Frontal cortex (tissue), 2 donors: ENCODE measurements around the gene ZEB2.

DNA sequence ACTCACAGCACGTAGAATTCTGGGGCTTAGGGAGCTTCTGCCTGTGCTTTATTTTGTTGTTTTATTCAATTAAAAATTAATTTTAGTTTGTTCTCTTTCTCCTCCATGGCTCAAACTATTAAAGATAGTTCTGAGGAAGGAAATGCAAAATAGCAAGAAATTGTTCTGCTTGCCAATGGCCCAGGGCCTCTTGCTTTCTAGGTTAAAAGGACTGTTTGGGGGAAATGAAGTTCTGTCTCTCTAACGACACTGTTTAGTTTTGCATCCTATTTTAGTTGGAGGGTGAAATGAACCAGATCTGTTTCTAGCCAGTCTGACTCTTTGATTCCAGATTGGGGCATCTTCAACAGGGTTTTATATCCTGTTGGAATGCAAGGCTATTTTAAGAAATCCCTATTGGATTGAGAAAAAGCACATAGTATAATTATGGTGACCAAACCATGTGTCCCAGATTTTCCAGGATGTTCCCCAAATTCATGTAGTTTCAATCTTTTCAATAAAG is 114.8 kb upstream of the CXCR4 start:
- RAMPAGE, long total RNA, result no peak

- RAMPAGE, long total RNA, result no peak
Measured at GRCh38 chr2:136325797-136326559, 208.0 kb upstream of the CXCR4 start.

GRCh38 chr2:137993141-137993584 is 28.9 kb downstream of the HNMT start:
- RAMPAGE, long total RNA, result no peak

- RAMPAGE, long total RNA, result no peak
Measured at GRCh38 chr2:142131251-142131829, 524 bp upstream of the LRP1B start.

DNA sequence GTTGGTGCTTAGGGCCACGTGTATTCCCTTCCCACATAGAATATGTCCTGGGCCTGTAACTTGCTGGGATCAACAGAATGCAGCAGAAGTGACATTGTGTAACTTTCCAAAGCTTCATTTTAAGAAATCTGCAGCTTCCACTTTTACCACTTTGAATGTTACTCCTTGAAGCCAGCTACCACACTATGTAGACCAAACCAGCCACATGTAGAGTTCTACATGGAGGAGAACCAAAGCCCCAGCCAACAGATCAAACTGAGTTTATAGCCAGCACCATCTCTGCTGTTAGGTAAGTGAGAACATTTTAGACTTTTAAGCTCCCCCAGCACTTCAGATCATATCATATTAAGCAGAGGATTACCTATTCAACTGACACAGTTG is 58.4 kb upstream of the ARHGAP15 start:
- RAMPAGE, long total RNA, result no peak

- RAMPAGE, long total RNA, result no peak
Measured at GRCh38 chr2:143793657-143793929, 538.7 kb downstream of the GTDC1 start.

DNA sequence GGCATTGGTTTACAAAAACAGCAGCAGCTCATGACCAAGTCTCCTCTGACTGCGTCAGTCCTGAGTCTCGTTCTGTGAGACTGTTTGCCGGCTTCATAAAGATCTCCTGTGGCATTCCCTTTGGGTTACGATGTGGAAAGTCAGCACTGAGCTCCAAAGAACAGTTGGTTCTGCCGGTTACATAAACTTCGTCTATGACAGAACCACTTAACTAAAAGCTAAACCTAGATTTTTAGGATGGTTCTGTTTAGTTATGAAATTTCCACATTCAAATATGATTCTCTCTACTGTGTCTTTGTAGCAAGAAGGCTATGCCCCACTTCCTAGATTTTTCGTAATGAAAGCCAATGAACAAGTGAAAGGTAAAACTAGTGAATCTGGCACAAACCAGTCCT is 487.2 kb downstream of the GTDC1 start:
- RAMPAGE, long total RNA, result no peak

DNA sequence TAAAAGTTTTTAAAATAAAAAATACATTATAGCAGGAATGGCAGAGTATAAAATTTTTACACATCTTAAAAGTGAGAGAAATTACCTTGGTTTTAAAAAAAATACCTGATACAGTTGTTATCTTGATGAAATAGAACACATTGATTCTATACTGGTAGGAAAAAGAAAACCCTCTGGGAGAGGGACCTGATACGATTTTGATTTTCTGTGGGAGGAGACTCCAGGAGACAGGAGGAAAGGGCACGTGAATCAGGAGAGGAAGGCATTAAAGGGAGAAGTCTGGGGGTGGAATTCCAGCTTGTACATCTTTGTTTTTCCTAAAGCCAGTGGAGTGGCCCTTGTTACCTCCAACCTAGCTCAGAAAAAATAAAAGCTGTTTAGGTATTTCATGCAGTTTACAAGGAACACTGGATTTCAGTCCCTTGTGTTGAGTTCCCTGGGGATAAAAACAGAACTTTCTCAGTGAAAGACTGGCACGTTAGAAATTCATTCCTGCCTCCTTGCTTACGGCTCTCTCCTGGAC is 17.2 kb upstream of the GTDC1 start:
- RAMPAGE, long total RNA, result no peak

GRCh38 chr2:144350075-144350911 is 18.0 kb upstream of the GTDC1 start:
- RAMPAGE, long total RNA, result no peak

DNA sequence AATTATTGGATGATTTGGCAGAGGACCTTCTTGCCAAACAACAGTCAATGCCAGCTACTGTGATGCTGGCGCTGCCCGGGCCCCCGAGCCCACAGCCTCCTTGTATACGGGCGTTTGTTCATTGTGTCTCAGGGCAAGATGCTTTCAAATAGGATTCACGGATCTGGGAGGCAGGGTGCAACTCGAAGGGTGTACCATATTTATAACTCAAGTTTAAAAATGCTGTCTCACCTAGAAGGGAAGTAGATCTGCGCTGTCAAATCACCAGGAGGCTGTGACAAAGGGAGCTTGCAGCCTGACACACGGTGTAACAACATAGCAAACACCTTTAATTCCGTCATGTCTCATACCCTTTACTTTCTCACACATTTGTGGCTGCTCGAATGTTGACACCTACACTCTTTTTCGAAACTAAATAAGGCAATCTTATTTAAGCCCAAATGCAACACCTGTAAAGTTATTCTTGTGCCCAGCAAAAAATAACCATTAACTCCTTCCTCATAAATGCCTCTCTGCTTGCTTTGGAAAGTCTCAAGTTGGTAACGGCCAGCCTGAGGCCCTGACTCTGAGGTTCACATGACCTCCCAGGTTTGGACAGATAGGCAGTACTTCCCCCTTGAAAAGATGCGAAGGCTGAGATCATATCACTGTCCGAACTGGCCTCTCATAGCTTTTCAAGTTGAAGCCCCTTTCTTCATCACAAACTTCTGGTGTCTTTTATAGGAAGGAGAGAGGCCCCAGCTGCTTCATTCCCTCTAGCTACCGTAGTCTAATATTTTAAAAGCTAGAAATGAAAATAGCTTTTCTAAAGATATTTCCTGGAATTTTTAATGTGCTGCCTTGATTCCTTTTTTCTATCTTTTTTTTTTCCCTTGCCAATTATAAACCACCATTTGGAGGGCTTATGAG is 11.6 kb downstream of the ZEB2 start:
- RAMPAGE, long total RNA, result no peak

- RAMPAGE, long total RNA, result no peak
Measured at GRCh38 chr2:144512550-144513456, 7.1 kb downstream of the ZEB2 start.

DNA sequence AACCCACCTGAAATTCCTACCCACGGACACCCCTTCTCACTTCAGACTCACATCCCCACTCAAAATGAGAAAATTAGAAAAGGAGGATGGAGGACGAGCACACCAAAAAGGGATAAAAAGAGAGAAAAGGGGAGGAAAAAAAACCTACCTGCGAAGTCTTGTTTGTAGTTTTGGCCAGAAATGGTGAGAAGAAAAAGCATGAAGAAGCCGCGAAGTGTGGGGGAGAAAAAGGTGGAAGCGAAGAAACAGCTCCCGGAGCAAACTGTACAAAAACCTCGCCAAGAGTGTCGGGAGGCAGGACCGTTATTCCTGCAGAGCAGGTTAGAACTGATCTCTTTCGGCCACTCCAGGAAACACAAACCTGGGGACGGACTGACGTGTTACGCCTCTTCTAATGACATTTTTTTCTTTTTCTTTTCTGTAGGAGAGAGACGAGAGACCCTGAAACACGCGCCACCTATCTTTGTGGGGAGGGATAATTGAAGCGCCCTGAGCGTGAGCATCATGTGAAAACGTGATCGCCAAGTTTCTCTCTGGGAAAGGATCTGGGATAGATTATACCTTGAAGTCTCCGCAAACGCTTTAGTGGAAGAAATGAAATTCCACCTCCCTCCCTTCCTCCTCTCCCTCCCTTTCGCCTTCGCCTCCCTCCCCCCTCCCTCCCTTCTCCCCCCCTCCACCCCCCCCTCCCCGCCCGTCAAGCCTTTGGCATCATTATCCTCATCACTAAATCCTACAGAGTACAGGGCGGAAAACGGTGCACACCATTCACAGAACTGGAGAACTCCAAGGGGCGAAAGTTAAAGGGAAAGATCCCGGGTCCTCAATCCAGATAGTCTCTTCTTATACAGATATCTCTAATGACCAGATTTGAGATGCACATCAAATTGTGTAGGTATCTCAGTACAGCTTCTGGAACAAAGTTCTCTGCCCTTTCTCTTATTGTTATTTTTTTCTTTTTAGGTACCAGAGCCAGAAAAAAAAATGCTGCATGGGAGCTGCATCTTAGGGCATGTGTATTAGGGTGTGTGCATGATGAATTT is at the start of gene ZEB2:
TSS of gene ZEB2 (minus strand) at position 329 of the 1,043 bp plus-strand sequence.
- RAMPAGE, long total RNA, result no peak

GRCh38 chr2:144523217-144524302 is 3.6 kb upstream of the ZEB2 start:
- RAMPAGE, long total RNA, result start-site peak on the plus strand at chr2:144523795-144523923, 20 and 5 reads in 2 replicates

DNA sequence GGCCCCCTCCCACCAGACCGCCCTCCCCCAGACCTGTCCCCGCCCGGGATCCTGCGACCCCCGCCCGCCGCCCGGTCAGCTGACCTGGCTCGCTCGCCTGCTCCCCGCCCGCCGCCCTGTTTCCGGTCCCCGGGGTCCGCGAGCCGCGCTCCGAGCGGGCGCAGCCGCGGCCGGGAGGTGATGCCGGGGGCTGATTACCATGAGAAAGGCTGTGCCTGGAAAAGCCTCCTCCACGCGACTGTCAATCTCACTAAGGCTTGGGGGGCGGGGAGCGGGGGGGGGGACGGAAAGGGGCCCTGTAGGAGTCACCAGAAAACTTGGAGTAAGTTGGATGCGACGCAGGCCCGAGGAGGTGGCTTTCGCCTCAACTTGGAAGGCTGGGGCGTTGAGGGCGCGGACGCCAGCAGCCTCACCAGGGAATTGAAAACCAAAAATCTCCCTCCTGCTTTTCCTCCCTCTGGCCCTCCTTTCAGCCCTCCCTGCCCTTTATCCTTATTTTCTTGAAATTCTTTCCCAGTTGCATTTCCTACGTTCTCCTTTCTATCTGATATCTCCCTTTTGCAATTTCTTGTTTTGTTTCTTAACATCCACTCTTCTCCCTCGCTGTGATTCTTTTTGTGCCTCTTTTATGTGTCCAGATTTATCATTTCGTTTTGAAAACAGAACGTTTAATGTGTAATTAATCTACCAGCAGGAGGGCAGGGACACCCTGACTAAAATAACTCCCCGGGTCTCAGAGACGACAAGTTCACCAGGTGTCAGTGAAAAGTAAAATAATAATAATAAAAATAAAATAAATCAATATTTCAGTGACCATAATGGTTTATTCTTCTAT is 4.6 kb upstream of the ZEB2 start:
- RAMPAGE, long total RNA, result no peak

- RAMPAGE, long total RNA, result no peak
Measured at GRCh38 chr2:144703739-144704430, 184.0 kb upstream of the ZEB2 start.

GRCh38 chr2:144903468-144903997 is 383.6 kb upstream of the ZEB2 start:
- RAMPAGE, long total RNA, result no peak

DNA sequence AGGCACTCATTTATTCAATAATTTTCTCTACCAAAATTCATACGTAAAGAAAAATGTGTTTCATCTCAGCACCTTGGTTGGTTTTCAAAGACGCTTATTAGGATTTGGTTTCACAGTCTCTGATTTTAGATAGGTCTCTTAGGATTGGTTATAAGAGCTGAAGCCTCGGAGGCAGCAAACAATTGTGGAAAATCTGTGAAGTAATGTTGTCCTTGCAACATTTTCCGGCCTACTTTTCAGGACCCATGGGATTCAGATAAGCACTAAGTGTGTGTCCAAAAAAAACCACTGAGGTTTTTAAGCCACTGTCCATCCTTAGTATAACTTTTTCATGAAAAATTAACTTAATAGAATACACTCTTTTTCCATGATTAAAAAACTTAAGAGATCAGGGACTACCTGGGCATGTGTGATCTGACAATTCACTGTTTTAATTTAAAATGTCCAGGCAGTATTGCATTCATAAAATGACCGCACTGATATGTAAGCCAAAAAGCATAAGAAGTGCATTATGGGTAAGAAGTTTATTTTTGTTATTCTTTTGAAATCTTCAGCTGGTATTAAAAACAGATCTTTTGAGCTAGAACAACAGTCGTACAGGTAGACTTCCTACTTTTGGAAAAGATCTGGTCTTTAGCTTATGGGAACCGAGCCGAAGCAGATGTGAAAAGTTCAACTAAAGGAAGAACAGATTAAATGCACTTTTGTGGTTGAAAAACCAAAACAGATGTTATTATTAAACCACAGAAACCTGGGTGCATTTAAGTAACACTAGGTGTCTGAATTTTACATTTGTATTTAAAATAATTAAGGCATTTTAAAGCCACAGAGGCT is 479.3 kb upstream of the ZEB2 start:
- RAMPAGE, long total RNA, result no peak

GRCh38 chr2:145007186-145007774 is 487.4 kb upstream of the ZEB2 start:
- RAMPAGE, long total RNA, result no peak

- RAMPAGE, long total RNA, result no peak
Measured at GRCh38 chr2:145066916-145067179, 546.9 kb upstream of the ZEB2 start.

DNA sequence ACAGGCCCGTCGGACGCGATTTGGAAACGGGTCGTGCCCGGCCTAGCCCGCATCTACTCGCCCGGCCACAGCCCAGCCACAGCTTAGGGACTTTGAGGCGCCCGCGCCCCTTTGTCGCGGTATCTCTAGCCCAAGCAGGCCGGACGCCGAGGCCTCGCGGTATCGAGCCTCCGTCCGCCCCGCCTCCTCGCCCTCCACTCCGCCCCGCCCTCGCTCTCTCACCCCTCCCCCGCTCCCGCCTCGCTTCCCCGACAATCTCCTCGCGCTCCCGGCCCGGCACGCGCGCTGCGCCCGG is 775 bp upstream of the ACVR2A start:
- RAMPAGE, long total RNA, result no peak